ENCODE data around the genes SRSF6 and JPH2.

DNA sequence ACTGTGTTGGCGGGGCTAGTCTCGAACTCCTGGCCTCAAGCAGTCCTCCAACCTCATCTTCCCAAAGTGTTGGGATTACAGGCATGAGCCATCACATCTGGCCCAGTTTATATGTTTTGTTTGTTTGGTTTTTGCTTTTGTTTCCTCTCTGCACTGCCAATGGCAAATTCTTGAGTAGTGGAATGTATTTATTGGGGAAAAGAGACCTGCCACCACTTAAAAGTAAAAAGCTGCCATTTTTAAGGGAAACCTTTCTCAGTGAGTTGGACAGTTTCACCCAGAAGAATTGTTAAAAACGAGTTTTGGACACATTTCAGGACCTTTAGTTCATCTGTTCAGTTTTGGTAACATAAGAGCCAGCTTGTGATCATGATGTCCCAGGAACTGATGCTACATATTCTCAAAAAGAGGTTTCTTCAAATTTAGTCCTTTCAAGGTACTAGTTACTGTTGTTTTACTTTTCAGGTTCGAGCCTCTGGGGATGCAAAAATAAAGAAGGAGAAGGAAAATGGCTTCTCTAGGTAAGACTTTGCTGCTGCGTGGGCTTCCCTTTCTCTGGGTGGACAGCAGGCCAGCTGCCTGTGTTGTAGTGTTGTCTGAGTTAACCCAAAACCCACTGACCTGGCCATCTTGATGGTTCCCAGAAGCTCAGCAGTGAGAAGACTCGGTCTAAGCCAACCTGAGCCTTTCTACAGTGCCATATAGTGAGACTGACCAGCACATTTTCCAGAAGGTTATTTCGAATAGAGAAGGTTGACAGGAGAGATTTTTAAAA is 48.7 kb downstream of the TOP1 start:
- PRO-cap = no peak

DNA sequence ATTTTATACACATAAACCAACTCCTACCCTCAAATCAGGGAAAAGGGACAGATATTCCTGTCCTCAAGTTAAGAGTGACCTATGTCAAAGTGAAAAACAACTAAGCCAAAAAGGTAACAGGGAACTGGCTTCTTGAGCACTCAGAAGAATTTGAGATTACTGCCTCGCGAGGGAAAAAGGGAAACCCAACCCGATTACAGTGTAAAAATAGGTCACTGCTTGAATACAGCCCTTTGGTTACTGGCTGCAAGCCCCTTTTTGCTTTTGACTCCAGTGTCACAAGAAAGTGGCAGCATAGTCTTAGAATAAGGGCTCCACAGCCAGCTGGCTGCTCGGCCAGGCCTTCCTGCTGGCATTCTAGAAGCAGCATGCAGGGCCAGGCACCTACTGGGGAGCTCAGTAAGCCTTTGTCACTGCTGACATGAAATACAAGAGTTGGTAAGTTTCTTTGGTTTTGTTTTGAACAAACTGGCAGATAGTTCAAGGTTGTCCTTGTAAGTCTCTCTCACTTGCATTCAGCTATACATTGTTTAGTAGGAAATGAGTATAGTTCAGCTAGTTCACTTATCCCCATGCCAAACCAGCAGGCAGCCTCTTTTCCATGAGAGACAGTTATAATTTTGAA is 83.0 kb downstream of the ZHX3 start:
- PRO-cap = no peak

DNA sequence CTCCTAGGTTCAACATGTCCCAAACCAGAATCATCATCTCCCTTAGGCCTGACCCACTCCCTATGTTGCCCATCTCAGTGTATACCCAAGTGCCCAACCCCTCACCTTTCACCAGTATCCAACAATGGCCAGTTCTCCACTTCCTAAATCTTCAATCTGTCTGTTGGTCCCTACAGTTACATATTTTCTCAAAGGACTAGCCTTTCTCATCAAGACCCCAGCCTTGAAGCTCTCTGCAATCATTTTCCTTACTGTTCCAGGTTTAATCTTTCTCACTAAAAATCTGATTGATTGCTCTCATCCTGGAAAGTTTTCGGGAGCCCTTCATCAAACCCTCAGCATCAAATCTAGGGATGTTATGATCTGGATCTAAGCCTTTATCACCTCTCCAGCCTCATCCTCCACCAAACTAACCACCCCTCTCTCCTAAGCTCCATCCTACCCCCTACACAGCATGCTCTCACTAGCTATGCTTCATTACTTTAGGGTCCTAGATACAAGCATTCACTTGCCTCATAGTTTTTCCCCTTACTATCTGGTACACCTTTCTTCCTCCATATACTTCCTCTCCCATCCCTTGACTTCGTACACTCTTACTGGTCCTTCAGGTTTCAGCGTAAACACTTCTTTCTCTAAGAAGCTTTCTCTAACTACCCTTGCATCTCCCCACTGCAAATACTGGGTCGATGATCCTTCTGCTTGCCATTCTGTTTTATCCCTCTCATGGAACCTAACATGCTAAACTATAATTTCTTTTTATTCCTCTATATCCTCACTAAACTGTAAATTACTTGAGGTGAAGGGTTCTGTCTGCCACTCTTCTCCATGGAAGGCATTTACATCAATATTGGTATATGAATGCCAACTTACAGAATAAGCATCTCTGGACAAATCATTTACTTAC is 32.9 kb downstream of the ZHX3 start:
- PRO-cap = no peak

DNA sequence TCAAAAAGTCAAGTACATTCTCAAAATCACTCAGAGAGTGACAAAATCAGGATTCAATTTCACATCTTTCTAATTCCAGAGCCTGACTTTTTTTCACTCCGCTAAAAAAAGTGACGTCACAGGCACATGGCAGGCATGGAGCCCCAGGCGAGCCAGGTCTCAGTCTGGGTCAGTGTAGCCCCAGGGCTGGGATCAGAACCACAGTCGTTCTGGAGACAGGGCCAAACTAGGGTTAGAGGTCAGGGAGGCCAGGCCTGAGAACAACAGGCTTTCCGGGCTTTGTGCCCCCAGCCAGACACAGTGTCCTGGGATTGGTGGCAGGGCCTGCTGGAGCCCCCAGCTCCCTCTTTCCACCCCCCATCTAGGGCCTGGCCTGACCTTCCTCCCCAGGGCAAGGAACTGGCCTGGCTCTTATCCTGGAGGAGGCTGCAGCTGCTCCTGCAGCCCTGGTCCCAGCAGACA is 26.2 kb upstream of the EMILIN3 start:
- PRO-cap = no peak

GRCh38 chr20:41594396-41595229 is 23.6 kb downstream of the CHD6 start:
- PRO-cap = no peak

DNA sequence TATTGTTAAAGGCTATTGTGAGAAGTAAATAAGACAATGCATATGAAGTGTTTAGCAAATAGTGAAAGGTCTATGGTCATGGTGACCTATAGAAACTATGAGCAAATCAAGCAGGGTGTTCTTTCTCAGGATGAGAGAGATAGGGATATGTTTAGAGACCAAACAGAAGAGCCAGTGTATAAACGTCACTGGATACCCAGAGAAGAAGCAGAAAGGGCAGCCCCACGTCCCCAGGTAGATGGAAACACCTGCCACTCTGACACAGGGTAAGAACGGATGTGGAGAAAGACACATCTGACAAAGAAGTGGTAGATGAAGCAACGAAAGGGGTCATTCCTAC is 470.1 kb downstream of the PTPRT start:
- PRO-cap = no peak

DNA sequence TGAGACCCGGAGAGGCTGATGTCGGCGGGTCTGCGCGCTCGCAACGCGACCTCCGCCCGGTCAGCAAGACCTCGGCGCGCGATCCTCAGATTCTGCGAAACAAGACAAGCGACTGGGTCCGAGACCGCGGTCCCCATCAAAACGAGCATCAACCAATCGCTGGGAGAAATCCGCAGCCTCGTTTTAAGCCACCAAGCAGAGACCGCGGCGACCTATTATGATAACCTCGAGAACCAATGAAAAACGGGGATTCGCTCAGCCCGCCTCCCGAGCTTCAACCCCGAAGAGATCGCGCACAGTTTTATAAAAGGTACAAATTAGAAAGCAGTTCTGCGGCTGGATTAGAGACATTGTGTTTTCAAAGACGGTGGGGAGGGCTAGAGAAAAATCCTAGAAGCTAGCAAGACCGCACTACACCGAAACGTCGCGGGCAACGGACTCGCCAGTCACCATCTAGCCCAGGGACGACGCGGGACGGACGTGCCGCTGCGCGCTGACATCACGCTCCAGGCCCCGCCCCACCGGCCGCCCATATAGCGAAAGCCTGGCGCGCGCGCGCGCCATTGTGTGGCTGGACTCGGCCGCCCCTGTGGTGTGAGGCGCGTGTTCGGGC is at the start of gene SRSF6:
SRSF6 (plus strand) TSS at position 563 of the 613 bp plus-strand sequence.
- PRO-cap = bidirectional peak, plus-strand start at position 563 of the sequence, minus-strand start at position 469 of the sequence

- PRO-cap = no peak
Observed at GRCh38 chr20:43465948-43466869, 8.5 kb downstream of the SRSF6 start.

DNA sequence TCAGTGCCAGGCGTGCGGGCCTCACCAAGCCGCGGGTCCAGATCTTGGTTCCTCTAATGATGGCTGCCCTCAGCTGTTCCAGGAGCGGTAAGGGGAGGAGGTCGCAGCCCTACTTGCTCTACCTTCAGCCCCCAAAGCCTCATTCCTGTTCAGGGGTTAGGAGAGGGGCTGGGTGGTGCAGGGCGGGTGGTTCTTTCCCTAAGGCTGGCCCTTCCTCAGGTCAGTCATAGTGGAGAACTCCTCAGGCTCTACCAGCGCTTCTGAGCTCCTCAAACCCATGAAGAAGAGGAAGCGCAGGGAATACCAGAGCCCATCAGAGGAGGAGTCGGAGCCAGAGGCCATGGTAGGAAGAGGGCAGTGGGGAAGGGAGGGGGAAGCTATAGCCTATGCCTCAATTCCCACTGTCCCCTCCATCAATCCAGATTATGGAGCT is 7.6 kb downstream of the L3MBTL1 start:
- PRO-cap = no peak

- PRO-cap = no peak
Observed at GRCh38 chr20:43515712-43516222, 8.3 kb downstream of the L3MBTL1 start.

DNA sequence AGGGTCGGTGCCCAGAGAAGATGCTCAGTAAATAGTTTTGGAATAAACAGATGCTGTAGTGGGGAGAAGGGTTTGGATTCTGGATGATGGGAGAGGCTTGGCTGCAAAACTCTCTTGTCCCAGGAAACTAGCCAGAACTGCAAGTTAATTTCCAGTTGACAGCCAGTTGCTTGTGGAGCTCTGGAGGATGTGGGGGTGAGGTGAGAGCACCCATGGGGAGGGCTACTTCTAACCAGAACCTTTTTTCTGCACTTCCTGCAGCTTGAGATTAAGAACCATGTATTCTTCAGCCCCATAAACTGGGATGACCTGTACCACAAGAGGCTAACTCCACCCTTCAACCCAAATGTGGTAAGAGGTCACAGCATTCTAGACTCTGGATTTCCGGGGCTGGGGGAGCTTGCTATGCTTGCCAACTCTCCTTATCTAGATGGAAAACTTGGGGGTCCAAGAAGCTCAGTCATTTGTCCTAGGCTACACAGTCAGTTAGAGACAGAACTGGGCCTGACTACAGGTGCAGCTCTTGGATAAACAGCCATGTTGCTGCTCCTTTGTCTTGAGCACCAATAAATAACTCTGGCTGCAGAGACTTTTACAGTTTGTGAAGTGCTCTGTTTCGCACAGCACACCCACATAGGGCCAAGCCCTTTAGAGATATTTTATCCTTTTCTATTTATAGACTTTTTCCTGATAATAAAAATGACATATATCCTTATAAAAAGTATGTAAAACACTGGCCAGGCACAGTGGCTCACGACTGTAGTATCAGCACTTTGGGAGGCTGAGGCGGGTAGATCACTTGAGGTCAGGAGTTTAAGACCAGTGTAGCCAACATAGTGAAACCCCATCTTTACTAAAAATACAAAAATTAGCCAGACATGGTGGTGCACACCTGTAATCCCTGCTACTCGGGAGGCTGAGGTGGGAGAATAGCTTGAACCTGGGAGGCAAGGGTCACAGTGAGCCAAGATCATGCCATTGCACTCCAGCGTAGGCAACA is 10.7 kb upstream of the IFT52 start:
- PRO-cap = no peak

- PRO-cap = no peak
Observed at GRCh38 chr20:43680804-43681976, 14.3 kb downstream of the MYBL2 start.

DNA sequence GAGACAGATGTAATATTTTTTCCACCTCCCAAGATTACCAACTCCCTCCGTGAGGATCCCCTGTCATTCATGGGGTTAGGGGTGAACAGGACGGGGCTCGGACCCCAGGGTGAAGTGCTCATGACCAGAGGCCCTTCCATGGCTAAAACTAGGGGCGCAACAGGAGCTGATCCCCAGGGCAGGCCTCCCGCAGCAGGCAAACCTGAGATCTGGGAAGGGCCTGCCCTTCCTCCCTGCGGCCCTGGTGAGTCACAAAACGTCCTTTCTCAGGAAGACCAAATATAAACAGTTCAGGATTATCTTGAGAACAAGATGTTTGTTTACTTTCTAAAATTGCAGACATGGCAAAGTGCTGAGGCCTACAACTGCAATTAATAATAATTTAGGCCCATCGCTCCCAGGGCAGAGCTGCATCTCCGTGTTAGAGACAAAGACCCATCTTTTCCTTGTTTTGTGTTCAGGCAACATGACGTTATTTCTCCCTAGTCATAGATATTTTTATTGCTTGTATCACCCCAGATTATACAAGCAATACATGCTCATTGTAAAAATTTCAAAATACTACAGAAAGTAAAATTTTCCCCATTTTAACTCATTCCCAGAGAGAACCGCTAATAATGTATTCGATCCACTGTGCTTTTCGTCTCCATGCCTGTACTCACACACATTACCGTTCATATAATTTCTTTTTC is 64.7 kb upstream of the TOX2 start:
- PRO-cap = no peak

GRCh38 chr20:43915916-43916278 is 1.2 kb downstream of the TOX2 start:
- PRO-cap = no peak

- PRO-cap = no peak
Observed at GRCh38 chr20:43955006-43955877, 40.6 kb downstream of the TOX2 start.

DNA sequence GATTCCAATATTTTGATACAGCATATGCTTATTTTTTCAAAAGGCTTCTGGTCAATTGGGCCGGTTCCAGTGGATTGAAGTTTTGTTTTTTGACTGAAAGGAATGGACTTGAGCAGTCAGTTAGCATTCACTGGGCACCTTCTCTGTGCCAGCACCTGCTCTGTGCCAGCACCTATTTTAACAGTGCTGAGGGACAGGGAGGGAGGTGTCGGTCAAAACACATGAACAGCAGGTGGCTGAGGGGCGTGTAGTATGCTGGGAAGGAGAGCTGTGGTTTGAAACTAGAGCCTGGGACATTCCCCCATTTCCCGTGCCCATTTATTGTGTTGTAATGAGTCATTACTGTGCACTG is 86.9 kb downstream of the TOX2 start:
- PRO-cap = no peak

DNA sequence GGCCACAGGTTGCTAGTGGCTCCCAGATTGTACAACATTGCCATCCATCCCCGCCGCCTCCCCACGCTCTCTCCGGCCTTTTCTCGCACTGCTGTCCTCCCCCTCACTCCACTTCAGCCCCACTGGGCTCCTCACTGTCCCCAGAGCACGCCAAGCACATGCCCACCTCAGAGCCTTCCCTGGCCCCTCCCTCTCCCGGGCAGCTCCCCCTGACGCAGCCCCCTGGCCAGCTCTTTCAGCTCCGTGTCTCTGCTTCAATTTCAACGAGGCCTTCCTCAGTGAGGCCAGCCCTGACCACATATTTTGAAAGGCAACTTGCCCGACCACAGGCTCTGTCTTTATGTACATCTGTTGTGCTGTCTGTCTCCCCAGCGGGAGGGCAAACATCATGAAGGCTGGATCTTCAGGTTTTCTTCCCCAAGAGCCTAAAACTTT is 44.6 kb downstream of the JPH2 start:
- PRO-cap = no peak

DNA sequence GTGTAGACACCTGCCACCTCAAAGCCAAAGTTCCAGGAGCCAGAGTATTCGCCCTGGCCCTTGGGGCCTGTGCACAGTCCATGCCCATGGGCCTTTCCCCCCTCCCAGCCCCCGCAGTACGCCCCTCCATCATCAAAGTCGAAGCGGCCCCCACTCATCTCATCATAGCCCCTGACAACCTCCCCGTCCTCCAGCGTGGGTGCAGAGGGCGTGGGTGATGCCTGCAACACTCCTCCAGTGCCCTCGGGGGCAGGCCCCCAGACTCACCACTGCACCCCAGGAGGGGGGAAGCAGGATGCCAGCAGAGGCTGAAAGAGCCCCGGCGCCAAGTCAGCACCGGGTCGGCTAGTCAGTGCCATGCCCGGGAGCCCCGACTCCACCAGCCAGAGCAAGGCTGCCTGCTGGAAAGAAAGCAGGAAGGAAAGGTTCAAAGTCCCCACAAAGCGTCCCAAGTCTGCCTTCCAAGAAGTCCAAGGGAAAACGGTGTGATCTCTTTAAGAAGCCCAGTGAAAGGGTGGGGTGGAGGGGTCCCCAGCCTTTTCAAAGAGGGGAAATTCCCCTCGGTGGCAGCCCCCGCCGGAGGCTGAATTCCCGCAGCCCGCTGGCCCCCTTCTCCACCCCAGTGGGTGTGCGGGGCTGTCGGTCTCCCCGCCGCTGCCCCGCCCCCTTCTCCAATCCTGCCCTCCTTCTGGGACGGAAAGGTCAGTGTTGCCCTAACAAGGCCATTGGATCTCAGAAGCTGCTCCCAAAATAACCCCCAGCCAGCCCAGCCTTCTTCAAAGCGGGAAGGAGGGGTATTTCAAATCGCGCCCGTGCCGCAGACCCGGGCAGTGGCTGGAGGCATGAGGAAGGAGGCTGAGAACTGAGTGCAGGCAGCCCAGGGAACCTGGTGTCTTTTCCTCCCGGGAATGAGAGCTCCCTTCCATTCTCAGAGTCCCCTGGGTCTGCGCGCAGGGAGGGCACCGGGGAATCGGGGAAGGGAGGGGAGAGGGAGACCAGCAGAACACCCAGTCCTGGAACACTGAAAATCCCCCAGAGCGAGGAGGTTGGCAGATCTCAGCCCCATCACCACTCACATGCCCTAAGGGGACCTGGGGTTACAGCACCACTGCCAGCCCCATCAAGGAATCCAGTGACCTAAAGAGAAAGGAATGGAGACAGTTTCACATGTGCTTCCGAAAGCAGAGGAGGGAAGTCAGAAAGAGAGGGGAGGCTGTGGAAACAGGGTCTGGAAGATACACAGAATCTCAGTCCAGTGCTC is at the start of gene JPH2:
JPH2 (minus strand) TSS at position 641 of the 1,261 bp plus-strand sequence.
- PRO-cap = bidirectional peak, plus-strand start at position 830 of the sequence, minus-strand start at position 630 of the sequence; bidirectional peak, plus-strand start at position 1,198 of the sequence, minus-strand start at position 948 of the sequence

DNA sequence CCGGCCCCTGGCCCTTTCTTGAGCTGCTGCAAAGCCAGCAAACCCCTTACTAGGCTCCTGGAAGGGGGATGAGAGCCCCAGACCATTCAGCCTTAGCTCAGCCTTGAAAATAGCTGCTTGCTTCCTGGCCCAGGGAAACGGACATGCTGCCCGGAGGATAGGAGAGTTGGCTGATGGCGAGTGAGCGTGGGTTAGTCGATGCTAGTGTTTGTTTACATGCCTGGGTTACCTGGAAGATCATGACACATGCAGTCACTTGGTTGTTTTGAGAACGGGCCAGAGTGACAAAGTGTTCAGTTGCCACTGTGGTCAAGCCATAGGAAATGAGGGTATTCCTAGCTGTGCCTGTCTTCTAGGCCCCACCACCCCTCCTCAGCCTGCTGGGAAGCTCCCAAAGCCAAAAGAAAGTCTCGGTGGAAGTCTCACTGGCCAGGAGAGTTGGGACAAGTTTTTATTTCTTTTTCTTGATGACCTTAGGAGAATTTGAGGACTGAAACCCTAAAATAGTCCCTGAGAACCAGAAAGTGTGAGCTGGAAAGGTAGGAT is 54.7 kb downstream of the HNF4A start:
- PRO-cap = no peak

DNA sequence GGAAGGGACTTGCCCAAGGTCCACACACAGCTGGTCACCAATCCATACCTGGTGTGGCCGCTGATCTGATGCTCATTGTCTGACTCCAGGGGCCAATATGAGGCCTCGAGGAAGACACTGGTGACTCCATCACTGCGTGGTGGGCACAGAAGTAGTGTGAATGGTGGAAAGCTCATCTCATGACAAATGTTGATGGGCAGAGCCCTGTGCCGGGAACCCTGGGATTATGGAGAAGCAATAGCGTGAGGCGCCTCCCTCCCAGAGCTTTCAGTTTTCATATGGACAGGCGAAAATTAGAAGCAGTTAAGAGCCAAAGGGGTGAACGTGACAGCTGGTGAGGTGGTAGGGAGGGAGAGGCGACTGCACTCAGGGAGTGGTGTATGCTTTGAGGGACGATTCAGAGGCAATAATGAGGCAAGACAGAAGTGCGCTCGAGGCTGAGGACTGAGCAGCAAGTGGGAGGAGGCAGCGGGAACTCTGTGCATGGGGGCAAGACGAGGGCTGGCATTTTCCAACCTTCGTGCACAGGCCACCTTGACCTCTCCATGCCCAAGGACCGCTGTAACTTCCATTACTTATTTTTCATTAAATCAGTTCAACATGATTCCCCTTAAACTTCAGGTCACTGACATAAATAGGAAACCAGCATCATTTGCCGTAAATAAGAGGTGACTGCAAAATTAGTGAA is 39.2 kb upstream of the TTPAL start:
- PRO-cap = no peak

All from ureter (tissue), 1 donor.